Measurements from ENCODE around the genes ACTR1A, ARL3, AS3MT and TAF5.

DNA sequence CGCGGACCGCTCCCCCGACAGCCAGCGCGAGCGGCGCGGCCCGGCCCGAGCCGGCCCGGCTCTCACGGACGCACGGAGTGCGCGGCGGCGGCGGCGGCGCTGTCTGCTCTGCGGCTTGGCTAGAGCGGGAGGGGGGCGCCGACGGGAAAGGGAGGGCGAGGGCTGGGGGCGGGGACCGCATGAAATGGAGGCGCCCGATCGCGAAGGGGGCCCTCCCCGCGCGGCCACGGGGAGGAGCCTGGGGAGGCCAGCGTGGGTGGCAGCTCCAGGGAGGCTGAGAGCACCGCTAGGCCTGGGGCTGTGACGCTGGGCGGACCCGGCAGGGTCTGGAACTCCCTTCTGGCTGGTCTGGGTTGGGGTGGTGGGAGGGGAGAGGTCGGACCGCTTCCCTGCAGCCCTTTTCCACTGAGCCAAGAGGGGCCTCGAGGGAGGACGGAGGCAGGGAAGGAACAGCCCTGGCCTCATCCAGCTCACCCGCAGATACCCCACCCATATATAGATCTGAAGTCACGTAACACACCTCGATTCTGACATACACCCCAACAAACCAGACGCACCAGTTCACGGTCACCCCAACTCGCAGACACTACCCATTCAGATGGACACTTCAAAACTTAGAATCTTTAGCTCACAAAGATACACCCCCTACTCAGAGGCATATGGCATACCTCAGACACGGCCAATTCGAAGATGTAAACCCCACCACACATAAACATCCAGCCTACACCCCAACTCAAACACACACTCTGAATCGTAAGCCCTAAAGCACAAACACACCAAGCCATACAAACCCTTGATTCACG, 9.2 kb downstream of the PSD start:
- RAMPAGE, long total RNA = no peak
- RRBS, 2 experiments = 6 to 7% methylated on average over 10 of the region's 58 CpGs
CAGE:
- cytosol, long polyA minus RNA = no peak
- cytosol, long polyA plus RNA = no peak
- long polyA plus RNA = no peak
- nucleolus, long total RNA = no peak
- nucleus, long polyA plus RNA = no peak
- nucleus, long total RNA = no peak

DNA sequence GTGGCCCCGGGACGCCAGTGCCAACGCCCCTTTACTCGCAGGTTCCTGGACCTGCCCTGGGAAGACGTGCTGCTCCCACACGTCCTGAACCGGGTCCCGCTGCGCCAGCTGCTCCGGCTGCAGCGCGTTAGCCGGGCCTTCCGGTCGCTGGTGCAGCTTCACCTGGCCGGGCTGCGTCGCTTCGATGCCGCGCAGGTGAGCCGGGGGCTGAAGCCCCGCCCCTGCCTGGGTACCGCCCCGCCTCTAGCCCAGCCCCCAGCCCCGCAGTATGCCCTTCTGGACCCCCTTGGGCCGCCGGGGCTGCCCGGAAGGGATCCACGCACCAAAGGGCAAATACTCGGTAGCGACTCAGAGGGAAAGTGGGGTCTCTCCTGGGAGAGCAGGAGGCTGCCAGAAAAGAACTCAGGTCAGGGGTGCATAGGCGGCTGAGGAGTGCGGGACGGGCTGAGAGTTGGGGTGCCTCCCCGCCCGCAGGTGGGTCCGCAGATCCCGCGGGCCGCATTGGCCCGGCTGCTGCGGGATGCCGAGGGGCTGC, 744 bp downstream of the FBXL15 start:
- RAMPAGE, long total RNA = no peak
- RRBS, 2 experiments = 3% methylated on average over 13 to 16 of the region's 44 CpGs
CAGE:
- cytosol, long polyA minus RNA = no peak
- cytosol, long polyA plus RNA = no peak
- long polyA plus RNA = no peak
- nucleolus, long total RNA = no peak
- nucleus, long polyA plus RNA = no peak
- nucleus, long total RNA = no peak

DNA sequence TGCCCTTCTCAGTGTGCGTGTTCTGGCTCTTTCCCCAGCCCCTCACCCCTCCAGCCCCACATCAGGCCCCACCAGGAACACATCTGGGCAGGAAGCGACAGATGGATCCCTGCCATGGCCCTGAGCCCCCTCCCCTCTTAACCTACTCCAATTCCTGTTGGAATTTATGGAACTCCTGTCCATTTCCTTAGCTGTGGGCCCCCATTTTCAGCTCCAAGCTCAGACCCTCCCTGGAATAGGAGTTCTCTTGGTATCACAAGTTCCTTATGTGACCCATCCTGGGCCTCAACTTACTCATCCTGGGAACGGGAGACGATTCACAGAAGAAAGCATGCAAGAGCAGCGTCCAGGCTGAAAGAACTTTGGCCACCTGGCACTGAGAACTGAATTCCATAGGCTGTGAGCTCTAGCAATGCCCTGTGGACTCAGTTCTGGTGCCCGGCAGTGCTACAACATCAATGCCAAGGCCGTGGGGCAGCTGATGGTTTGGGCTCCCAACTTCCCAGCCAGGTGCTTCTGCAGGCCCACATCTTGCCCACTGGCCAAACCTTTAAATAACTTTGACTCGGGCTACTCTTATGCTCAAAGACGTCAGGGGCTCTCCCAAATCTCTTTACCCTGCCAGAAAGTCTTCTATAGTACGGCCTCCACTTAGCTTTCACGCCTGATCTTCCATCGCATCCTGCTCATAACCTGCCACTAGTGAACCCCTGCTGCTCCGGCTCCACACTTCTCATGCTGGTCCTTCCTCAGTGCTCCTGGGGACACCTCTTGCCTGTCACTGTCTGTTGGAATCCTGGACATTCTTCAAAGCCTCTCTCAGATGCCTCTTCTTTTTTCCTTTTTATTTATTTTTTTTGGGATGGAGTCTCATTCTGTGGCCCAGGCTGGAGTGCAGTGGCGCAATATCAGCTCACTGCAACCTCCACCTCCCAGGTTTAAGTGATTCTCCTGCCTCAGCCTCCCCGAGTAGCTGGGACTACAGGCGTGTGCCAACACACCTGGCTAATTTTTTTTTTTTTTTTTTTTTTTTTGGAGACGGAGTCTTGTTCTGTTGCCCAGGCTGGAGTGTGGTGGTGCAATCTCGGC, 4.1 kb upstream of the CUEDC2 start:
- RAMPAGE, long total RNA = no peak
- RRBS, 2 experiments = no CpG with 5 or more reads among the region's 18 CpGs
CAGE:
- cytosol, long polyA minus RNA = no peak
- cytosol, long polyA plus RNA = no peak
- long polyA plus RNA = no peak
- nucleolus, long total RNA = no peak
- nucleus, long polyA plus RNA = no peak
- nucleus, long total RNA = no peak

GRCh38 chr10:102452761-102453609, 1.6 kb upstream of the C10orf95 start:
- RAMPAGE, long total RNA = no peak
- RRBS, 2 experiments = no CpG with 5 or more reads among the region's 7 CpGs
CAGE:
- cytosol, long polyA minus RNA = no peak
- cytosol, long polyA plus RNA = no peak
- long polyA plus RNA = no peak
- nucleolus, long total RNA = no peak
- nucleus, long polyA plus RNA = no peak
- nucleus, long total RNA = no peak

DNA sequence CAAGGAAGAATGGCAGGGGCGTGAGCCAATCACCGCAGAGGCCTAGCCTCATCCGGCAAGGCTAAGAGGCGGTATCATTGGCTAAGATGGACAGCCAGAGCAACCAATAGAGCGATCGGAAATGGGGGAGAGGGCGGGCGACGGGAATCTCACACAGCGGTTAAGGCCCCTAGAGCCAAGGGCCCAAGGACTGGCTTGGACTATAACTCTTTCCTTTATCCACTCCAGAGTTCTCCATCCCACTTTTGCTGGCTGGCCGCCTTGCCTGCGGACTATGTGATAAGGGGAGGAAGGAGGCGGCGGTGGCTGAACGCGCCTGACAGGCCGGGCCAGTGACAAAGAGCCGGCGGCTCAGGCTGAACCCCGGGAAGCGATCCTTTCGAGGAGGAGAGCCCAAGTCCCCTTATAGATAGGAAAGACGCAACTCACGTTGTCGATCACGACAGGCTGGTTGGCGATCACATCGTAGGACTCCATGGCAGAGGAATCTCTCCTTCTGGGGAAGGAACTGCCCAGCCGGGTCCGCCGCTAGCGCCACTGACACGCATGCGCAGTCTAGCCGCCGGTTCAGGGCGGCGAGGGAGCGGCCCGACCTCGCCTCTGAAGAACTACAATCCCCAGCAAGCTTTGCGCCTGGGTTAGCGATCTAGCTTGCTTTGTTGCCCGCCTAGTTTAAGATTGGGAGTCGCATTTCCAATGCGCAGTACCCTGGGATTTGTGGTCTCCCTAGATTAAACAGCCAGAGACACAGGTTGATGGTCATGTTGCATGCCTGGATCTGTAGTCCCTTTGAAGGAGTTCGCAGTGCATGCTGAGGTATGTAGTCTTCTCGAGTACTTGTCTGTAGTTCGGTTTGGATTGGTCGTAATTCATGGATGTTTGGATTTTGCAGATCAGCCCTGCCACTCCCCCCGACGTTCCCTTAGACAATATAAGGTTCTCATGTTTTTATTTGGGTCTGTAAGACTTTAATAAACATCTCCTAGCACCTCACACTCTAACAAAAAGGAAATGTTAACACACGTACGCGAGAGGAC, at the start of gene ACTR1A:
TSS of gene ACTR1A (minus strand) at position 542 of the 1,037 bp plus-strand sequence.
- RAMPAGE, long total RNA = start-site peak on the minus strand centred at position 521 of the sequence, 48 bp wide, 518 and 533 reads in 2 replicates
- RRBS, 2 experiments = under 1 to 4% methylated on average over 8 to 11 of the region's 55 CpGs
CAGE:
- cytosol, long polyA minus RNA = start-site peak on the minus strand centred at position 519 of the sequence, 48 bp wide, 239 reads
- cytosol, long polyA plus RNA = start-site peak on the minus strand centred at position 522 of the sequence, 50 bp wide, 517 and 563 reads in 2 replicates
- long polyA plus RNA = start-site peak on the minus strand centred at position 523 of the sequence, 52 bp wide, 87 and 573 reads in 2 replicates
- nucleolus, long total RNA = no peak
- nucleus, long polyA plus RNA = start-site peak on the minus strand centred at position 523 of the sequence, 52 bp wide, 294 and 588 reads in 2 replicates
- nucleus, long total RNA = no peak

DNA sequence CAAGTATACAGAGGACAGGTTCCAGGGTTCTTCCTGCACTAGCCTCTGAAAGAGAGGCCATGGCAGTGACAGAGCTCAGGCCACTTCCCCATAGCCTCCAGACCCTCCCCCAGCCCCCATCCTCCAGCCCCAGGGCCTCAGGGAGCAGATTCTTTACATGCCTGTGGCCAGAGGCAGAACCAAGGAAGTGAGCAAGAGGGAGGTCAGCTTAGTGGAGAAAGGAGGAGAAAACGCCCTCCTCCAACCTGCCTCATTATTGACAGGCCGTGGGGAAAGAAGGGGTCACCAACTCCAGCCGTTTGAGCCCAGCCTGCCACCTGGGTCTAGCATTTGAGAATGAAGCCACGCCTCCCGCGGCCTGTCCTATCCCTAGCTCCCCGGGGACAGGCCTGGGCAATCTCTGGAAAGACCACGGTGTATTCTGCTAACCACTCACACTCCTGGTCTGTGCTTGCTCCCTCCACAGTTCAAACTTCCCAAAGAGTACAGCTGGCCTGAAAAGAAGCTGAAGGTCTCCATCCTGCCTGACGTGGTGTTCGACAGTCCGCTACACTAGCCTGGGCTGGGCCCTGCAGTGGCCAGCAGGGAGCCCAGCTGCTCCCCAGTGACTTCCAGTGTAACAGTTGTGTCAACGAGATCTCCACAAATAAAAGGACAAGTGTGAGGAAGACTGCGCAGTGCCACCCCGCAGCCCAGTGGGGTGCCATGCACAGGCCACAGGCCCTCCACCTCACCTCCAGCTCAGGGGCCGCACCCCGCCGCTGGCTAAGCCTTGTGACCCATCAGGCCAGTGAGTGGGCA, 14.5 kb upstream of the TRIM8 start:
- RAMPAGE, long total RNA = no peak
- RRBS, 2 experiments = no CpG with 5 or more reads among the region's 17 CpGs
CAGE:
- cytosol, long polyA minus RNA = no peak
- cytosol, long polyA plus RNA = no peak
- long polyA plus RNA = no peak
- nucleolus, long total RNA = no peak
- nucleus, long polyA plus RNA = no peak
- nucleus, long total RNA = no peak

DNA sequence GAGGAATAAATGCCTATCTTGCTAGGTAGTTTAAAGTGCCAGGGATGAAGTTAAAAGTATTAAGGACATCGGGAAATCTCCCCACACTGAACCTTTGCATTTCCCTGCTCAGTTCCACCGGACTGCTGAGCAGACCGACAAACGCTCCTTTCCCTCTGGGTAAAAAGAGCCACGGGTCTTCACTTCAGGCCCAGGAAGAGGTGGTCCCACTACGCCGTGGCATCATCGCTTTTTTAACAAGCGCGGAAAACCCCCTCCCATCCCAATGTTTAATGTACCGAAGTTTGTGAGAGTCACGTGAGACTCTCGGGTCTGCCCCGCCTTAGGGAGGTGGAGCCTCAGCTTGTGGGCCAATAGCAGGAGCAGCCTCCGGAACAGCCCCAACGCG, 2.4 kb upstream of the TRIM8 start:
- RAMPAGE, long total RNA = no peak
- RRBS, 2 experiments = 0% methylated on average over 3 of the region's 17 CpGs
CAGE:
- cytosol, long polyA minus RNA = no peak
- cytosol, long polyA plus RNA = no peak
- long polyA plus RNA = no peak
- nucleolus, long total RNA = no peak
- nucleus, long polyA plus RNA = no peak
- nucleus, long total RNA = no peak

DNA sequence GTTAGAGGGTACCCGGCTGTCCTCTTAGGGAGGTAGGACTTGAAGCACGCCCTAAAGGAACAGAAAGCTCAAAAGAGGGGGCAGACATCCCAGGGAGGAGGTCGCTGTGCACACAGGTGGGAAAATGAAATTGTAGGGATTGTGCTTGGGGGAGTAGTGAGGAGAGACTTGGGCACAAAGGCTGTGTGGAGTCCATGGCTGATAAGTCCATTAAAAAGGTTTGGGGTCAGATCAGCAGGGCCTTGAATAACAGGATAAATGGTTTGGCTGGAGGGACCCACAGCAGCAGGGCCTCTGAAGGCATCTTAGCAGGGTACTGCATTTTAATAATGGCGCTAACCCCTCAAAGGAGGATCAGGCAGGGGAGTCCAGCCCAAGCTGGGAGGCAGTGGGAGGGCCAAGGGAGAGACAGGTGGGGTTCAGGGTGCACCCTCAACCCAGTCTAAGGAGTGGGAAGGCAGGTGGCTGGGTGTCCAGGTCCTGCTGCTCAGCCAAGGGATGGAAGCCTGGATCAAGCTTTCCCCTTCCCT, 23.8 kb downstream of the TRIM8 start:
- RAMPAGE, long total RNA = no peak
- RRBS, 2 experiments = no CpG with 5 or more reads among the region's 4 CpGs
CAGE:
- cytosol, long polyA minus RNA = no peak
- cytosol, long polyA plus RNA = no peak
- long polyA plus RNA = no peak
- nucleolus, long total RNA = no peak
- nucleus, long polyA plus RNA = no peak
- nucleus, long total RNA = no peak

GRCh38 chr10:102713441-102714706, at the start of gene ARL3:
Gene ARL3 (minus strand): TSS chr10:102714397.
- RAMPAGE, long total RNA = start-site peak on the minus strand at chr10:102714284-102714395, 1,897 and 3,981 reads in 2 replicates; start-site peak on the plus strand at chr10:102714619-102714669, 63 and 26 reads in 2 replicates
- RRBS, 2 experiments = 1% methylated on average over 16 to 18 of the region's 82 CpGs
CAGE:
- cytosol, long polyA minus RNA = start-site peak on the minus strand at chr10:102714293-102714335, 25 reads; start-site peak on the plus strand at chr10:102714636-102714642, 15 reads
- cytosol, long polyA plus RNA = start-site peak on the minus strand at chr10:102714280-102714392, 869 and 938 reads in 2 replicates; start-site peak on the plus strand at chr10:102714609-102714648, 148 and 70 reads in 2 replicates
- long polyA plus RNA = start-site peak on the minus strand at chr10:102714284-102714330, 465 and 456 reads in 2 replicates; start-site peak on the plus strand at chr10:102714595-102714662, 173 and 94 reads in 2 replicates
- nucleolus, long total RNA = start-site peak on the plus strand at chr10:102714630-102714643, 255 reads
- nucleus, long polyA plus RNA = start-site peak on the minus strand at chr10:102714280-102714392, 463 and 584 reads in 2 replicates; start-site peak on the plus strand at chr10:102714614-102714656, 112 and 176 reads in 2 replicates
- nucleus, long total RNA = start-site peak on the minus strand at chr10:102714300-102714311, 183 reads

DNA sequence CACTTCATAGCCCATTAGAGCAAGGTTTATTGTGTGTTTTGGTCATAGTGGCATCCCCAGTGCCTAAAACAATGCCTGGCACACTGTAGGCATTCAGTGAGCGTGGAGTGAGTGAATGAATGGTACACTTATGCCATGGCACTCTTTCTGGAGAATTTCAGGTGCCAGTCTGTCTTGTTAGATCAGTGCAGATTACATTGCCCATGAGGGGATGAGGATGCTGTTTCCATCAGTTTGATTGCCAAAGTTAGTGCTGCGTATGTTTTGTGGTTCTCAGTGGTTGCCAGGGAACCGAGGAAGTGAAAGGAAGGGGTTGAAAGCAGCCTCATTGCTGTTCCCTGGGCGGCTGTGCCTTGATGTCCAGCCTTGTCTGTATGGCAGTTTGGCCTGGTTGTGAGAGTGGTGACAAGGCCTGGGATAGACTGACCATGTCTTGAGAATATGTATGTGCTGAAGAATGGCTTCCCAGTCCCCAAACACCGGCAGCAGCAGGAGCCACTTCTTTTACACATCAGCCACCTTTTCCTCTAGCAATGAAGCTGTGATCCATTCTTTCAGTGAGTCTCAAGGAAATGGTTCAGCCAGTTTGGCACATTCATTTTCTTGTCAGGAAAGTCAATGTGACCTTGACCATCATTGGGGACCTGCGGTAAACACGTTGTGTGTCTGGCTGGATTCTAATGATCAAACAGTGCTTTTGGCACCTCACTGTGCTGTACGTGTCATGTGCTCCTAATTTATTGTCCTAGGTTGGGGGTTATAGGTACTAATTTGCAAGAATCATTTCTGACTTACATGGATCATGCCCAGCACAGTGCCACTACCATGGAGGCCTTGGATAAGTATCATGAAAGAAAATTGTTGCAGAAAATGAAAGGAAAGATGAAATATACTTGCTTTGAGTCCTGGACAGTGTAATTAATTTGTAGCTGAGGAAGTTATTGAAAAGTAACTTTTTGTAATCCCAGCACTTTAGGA, 30.4 kb downstream of the WBP1L start:
- RAMPAGE, long total RNA = no peak
- RRBS, 2 experiments = no CpG with 5 or more reads among the region's 8 CpGs
CAGE:
- cytosol, long polyA minus RNA = no peak
- cytosol, long polyA plus RNA = no peak
- long polyA plus RNA = no peak
- nucleolus, long total RNA = no peak
- nucleus, long polyA plus RNA = no peak
- nucleus, long total RNA = no peak

DNA sequence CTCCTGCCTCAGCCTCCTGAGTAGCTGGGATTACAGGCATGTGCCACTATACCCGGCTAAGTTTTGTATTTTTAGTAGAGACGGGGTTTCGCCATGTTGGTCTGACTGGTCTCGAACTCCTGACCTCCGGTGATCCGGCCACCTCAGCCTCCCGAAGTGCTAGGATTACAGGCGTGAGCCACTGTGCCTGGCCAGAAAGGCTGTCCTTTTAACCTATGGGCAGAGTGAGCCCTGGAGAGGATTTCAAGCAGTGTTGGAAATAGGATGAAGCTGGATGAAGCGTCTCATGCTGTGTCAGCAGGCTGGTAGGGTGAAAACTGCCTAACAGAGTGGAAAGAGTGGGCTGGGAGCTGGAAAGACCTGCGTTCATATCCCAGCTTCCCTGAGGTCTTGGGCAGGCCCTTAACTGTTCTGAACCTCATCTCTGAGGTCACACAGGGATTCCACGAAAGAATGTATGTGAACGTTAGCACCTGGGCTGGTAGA, 34.0 kb downstream of the WBP1L start:
- RAMPAGE, long total RNA = no peak
- RRBS, 2 experiments = no CpG with 5 or more reads among the region's 12 CpGs
CAGE:
- cytosol, long polyA minus RNA = no peak
- cytosol, long polyA plus RNA = no peak
- long polyA plus RNA = no peak
- nucleolus, long total RNA = no peak
- nucleus, long polyA plus RNA = no peak
- nucleus, long total RNA = no peak

GRCh38 chr10:102781421-102781820, 37.7 kb downstream of the WBP1L start:
- RAMPAGE, long total RNA = no peak
- RRBS, 2 experiments = no CpG with 5 or more reads among the region's 3 CpGs
CAGE:
- cytosol, long polyA minus RNA = no peak
- cytosol, long polyA plus RNA = no peak
- long polyA plus RNA = no peak
- nucleolus, long total RNA = no peak
- nucleus, long polyA plus RNA = no peak
- nucleus, long total RNA = no peak

GRCh38 chr10:102849739-102850688, 4.0 kb upstream of the BORCS7 start:
- RAMPAGE, long total RNA = no peak
- RRBS, 2 experiments = no CpG with 5 or more reads among the region's 10 CpGs
CAGE:
- cytosol, long polyA minus RNA = no peak
- cytosol, long polyA plus RNA = no peak
- long polyA plus RNA = no peak
- nucleolus, long total RNA = no peak
- nucleus, long polyA plus RNA = no peak
- nucleus, long total RNA = no peak

DNA sequence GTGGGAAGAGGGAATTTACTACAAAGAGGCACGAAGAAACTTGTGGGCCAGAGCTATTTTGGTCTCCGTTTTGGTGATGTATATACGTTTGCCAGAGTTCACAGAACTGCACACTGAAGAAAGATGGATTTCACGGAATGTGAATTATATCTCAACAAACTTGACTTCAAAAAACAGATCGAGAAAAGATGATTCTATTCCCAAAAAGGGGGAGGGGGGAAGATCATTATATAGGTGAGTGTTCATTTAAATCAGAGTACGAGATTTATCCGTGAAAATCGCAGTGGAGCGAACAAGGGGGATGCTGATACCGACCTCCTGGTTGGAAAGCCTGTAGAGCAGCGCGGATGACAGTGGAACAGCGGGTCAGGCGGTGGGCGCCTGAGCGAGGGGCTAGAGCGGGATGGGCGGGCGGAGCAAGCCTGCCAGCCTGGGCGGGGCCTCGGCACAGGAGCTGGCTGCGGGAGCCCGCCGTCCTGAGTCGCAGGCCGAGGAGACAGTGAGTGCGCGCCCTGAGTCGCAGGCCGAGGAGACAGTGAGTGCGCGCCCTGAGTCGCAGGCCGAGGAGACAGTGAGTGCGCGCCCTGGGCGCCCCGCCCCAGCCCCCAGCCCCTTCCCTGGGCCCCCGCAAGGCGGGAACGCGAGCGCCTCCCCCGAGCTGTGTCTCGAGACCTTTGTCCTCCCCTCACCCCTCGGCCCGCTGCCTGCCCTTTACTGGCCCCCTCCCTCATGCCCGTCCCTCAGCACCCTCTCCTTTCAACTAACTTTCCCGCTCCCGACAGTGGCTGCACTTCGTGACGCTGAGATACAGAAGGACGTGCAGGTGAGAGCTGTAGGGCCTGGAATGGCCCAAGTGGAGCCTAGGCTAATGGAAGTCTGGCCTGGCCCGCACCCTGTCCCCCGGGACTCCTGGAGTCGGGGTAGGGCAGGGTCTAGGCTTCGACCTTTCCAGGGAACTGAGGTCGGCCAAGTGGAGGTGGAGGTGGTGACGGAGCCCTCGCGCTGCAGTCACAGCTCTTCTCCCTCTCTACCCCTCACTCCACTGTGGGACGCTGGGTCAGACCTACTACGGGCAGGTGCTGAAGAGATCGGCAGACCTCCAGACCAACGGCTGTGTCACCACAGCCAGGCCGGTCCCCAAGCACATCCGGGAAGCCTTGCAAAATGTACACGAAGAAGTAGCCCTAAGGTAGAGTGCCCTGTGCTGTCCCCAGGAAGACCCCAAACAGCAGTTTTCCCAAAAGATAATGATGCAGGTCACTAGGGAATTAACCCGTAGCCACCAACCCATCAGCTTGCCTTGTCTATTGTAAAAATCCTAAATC, at the start of gene AS3MT:
TSS of gene AS3MT (plus strand) at position 448 of the 1,325 bp plus-strand sequence.
- RAMPAGE, long total RNA = no peak
- RRBS, 2 experiments = no CpG with 5 or more reads among the region's 69 CpGs
CAGE:
- cytosol, long polyA minus RNA = no peak
- cytosol, long polyA plus RNA = no peak
- long polyA plus RNA = no peak
- nucleolus, long total RNA = no peak
- nucleus, long polyA plus RNA = no peak
- nucleus, long total RNA = no peak

GRCh38 chr10:102923210-102923717, 5.2 kb downstream of the CNNM2 start:
- RAMPAGE, long total RNA = no peak
CAGE:
- cytosol, long polyA minus RNA = no peak
- cytosol, long polyA plus RNA = no peak
- long polyA plus RNA = no peak
- nucleolus, long total RNA = no peak
- nucleus, long polyA plus RNA = no peak
- nucleus, long total RNA = no peak

- RAMPAGE, long total RNA = no peak
- RRBS, 2 experiments = no CpG with 5 or more reads among the region's 7 CpGs
CAGE:
- cytosol, long polyA minus RNA = start-site peak on the plus strand at chr10:103082019-103082026, 26 reads
- cytosol, long polyA plus RNA = no peak
- long polyA plus RNA = no peak
- nucleolus, long total RNA = no peak
- nucleus, long polyA plus RNA = no peak
- nucleus, long total RNA = no peak
These were observed 111.2 kb downstream of the NT5C2 start for GRCh38 chr10:103081729-103082377.

GRCh38 chr10:103180929-103181707, 12.0 kb downstream of the NT5C2 start:
- RAMPAGE, long total RNA = no peak
- RRBS, 2 experiments = no CpG with 5 or more reads among the region's 8 CpGs
CAGE:
- cytosol, long polyA minus RNA = start-site peak on the minus strand at chr10:103181106-103181112, 24 reads
- cytosol, long polyA plus RNA = no peak
- long polyA plus RNA = no peak
- nucleolus, long total RNA = no peak
- nucleus, long polyA plus RNA = no peak
- nucleus, long total RNA = no peak

DNA sequence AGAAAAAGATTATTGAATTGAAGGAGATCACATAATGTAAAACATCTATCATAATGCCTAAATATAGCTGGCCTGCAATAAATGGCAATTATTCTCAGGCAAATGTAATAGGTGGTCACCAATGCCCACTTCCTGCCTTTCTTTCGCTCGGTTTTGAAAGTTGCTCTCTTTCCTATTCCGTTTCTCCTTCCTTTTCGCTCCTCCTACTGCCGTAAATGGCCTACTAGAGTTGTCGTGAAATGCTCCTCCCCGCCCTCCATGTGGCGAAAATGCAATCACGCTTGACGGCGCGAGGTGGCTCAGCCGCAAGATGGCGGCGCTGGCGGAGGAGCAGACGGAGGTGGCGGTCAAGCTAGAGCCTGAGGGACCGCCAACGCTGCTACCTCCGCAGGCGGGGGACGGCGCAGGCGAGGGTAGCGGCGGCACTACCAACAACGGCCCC, at the start of gene TAF5:
TSS of gene TAF5 (plus strand) at position 297 of the 442 bp plus-strand sequence.
- RAMPAGE, long total RNA = no peak
- RRBS, 2 experiments = no CpG with 5 or more reads among the region's 28 CpGs
CAGE:
- cytosol, long polyA minus RNA = start-site peak on the plus strand centred at position 303 of the sequence, 23 bp wide, 98 reads
- cytosol, long polyA plus RNA = no peak
- long polyA plus RNA = no peak
- nucleolus, long total RNA = no peak
- nucleus, long polyA plus RNA = no peak
- nucleus, long total RNA = no peak

- RAMPAGE, long total RNA = no peak
- RRBS, 2 experiments = no CpG with 5 or more reads among the region's 2 CpGs
CAGE:
- cytosol, long polyA minus RNA = no peak
- cytosol, long polyA plus RNA = no peak
- long polyA plus RNA = no peak
- nucleolus, long total RNA = no peak
- nucleus, long polyA plus RNA = no peak
- nucleus, long total RNA = no peak
These were observed 490 bp downstream of the PDCD11 start for GRCh38 chr10:103396942-103397290.